Psoas muscle (tissue), 2 donors: Measurements from ENCODE around the genes SLC18B1 and SGK1.

DNA sequence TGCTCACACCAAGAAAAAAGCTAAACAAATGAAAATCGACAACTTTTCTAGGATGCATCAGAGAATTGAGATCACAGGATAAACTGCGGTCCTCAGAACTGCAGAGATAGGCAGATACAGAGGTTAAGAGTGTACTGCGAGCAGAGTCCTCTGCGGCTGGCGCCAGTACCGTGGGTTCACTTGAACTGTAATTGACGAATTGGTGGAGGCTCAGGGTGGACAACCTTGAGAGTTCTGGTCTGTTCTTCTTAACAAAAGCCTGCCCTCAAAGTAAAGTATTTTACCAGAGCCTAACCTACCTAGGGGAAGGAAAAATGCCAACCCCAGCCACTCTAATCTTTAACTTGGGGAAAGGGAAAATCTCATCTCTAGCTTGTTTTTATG, 2.4 kb upstream of the VNN1 start:
- PRO-cap, 2 experiments = no peak in any of the 2 experiments

DNA sequence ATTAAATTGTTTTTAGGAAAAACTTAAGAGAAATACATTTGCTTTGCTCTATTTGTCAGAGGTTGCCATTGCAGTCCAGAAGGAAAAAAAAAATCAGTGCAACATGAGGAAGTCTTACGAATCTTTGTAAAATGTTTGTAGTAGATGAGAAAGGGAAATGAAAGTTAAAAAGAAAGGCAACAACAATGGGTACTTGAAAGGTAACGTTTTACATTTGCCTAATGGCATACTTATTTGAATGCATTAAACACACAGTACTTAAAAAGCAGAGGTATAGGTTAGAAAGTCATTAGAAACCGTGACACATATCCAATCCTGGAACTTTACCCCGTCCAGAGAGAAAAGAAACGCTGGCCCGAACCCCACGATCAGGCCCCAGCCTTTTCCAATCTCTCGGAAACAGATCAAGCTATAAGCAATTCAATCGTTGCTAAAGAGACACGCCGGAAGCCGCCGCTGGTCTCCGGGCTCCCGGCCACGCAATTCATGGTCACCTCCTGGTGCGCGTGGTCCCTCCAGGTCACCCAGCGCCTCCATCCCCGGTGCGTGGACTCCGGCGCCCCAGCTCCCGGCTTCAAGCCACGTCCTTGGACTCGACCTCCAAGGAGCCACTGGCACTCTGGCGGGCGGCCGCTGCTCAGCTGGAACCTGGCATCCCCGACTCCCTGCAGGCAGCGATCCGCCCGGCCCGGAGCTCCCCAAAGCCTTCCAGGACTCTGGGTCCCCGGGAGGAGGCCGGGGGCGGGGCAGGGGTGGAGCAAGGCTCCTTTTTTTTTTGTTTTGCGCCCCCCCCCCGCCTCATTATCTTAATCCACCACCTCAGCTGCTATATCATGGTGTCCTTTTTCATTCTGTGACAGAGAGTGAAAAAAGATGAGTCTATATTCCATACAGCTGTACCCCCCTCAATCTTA, at the start of gene SLC18B1:
TSS of gene SLC18B1 (minus strand) at position 718 of the 914 bp plus-strand sequence.
- PRO-cap, 2 experiments = no peak in any of the 2 experiments

GRCh38 chr6:132798834-132799464, 512 bp upstream of the SLC18B1 start:
- PRO-cap, 2 experiments = no peak in any of the 2 experiments

- PRO-cap, 2 experiments = no peak in any of the 2 experiments
Observed at GRCh38 chr6:132960747-132961065, 146.3 kb downstream of the RPS12 start.

DNA sequence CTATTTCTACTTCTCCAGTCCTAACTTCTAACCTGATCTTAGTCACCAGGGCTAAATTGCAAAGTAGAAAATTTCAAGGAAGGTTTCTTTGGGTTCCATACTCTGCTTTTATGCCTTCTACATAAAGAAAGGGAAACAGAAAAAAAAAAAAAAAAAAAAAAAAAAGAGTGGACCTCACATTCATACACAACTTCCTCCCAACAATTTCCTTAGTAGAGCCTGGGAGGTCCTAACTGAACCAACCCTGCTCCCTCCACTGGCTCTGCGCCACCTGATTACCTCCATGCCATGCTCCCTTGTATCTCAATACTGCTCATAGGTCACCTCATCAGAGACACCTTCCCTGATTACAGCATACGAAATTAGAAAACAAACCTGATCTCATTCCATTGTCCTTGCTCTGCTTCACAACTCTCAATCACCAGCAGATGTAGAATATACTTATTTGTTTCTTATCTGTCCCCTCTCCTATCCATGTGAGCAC, 134.3 kb upstream of the EYA4 start:
- PRO-cap, 2 experiments = no peak in any of the 2 experiments

- PRO-cap, 2 experiments = no peak in any of the 2 experiments
Observed at GRCh38 chr6:133165502-133165734, 75.7 kb upstream of the EYA4 start.

DNA sequence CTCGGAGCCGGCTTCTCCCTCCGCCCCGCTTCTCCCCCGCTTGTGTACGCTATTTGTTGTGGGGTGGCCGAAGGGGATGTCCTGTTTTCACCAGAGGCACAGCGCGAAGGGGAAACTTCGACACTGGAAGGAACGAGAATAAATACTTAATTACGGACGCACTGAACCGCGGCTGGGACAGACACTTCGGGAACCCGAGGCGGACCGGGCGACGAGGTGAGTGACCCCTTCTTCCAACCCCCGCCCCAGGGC, 303 bp downstream of the EYA4 start:
- PRO-cap, 2 experiments = no peak in any of the 2 experiments

DNA sequence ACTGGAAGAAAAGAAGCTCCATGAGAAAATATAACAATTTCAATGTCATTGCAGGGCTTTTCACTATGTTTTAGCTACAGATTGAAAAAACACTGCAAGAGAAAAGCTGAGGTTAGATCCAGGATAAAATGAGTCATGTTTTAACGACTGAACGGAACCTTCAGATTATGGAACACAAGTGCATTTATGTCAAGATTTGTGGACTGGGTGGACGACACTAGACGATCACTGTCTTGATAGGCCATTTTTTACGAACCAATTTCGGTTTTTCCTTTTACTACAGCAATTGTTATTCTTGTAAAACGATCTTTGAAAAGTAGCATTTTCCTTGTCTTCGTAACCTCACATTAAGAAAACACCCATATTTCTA, 294.3 kb upstream of the TCF21 start:
- PRO-cap, 2 experiments = no peak in any of the 2 experiments

DNA sequence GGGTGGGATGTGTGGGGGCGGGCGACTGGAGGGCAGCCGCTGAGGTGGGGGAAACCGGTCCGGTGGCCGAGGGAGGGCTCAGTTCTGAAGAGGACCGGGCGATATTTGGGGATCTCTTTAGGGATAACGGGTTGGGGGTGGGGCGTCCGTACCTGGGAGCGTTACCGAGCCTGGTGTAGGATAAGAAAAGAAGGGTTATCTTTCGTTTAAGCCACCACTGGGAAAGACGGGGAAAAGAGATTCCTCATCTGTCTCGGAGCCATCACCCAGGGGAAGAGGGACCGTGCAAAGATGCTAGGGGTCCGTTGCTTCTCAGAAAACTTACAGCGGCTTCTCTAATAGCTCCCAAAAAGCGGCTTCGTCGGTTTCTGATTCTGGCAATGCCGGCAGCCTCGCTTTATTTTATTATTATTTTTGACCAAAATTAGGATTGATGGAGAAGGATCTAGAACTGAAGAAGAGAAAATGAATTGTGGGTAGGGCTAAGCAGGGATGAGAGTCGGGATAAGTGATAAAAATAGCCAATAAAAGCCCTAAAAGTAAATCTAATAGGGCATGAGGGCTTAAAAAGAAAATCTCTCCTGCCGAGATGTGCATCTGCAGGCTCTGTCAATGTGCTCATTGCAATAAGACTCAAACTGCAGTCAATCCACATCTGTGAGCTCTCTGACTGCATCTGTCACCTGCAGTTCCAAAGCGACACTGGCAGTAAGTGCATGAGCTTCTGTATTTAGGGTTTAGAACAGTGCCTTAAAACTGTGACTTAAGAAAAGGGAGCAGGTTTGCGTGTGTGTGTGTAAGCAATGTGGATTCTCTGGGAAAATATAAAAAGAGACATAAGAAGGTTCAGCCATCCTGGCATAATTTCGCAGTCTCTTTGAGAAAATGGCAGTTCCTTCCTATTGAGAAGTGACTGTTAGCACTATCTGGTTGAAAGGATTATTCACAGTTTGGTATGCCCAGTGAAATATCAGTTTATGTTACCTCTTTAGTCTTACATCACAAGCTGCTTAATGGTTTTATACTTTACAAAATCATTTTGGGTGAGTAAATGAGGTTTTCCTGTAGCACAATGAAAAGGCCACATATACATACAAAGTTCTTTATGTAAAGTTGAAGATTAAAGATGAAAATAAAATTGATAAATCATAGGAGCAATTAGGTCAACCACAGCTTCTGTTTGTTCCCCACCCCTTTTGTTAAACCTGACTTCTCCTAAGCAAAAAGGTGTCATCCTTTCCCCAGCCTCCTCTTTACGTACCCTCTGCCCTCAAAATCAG, 956 bp downstream of the TBPL1 start:
- PRO-cap, 2 experiments = no peak in any of the 2 experiments

- PRO-cap, 2 experiments = peak in 1 of 2 experiments; most common plus-strand start chr6:134178422 (in 1); most common minus-strand start chr6:134178331 (in 1)
Observed at GRCh38 chr6:134177998-134179133, 125.9 kb upstream of the SLC2A12 start.

GRCh38 chr6:134317345-134318276, at the start of gene SGK1:
Gene SGK1, minus strand, starts transcription at chr6:134318112.
- PRO-cap, 2 experiments = no peak in any of the 2 experiments

DNA sequence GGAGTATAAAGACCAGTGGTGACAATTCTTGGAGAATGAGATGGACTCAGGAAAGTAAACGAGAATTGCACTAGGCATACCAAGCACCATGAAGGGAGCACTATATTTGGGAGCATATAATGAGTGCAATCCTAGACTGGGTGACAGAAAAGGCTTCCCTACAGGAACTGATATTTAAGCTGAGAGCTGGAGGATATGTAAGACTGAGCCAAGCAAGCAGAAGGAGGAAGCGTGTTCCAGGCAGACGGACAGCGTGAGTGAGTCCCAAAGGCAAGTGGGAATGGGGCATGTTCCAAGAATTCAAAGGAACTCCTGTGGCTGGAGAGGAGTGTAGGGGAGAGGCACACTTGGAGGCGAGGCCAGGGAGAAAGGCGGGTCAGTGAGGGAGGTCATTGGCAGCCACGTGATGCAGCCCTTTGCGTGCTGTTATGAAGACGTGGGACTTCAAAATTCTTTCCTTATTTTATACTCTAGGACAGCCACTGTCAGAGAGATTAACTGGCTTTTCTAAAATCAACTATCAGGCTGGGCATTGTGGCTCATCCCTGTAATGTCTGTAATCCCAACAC, 27.9 kb upstream of the SGK1 start:
- PRO-cap, 2 experiments = no peak in any of the 2 experiments

GRCh38 chr6:134420554-134421409, 102.9 kb upstream of the SGK1 start:
- PRO-cap, 2 experiments = no peak in any of the 2 experiments

GRCh38 chr6:134491420-134491943, 173.6 kb upstream of the SGK1 start:
- PRO-cap, 2 experiments = no peak in any of the 2 experiments

DNA sequence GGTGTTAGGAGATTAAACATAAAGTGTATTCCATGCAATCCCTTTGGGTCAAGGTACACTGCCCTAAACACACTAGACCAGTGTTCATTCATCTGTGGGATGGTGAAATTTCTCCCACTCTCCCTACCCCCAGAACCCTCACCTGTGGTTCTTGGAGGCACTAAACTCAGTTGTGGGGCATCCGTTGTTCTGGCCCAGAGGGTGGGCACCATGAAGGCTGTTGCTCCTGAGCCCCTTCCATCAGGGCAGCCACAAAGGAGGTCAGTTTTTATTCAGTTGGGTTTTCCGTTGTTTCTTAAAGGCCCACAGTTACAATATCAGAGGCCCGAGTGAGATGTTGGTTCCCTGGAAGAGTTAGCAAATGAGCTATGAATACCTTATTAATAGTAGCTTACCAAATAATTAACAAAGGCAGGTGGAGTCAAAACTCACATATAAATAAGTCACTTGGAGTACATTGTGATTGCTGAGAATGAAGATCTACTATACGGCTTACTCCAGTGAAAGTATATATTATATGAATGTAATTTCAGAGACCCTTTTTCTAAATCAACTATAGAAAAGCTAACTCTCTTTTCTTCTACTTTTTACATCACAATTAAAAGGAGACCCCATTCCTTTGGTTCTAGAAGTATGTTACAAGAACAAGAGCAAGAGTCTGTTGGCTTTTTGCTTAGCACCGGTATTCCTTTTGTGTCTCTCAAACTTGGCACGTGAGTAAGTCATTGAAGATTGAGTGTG, 205.4 kb upstream of the SGK1 start:
- PRO-cap, 2 experiments = no peak in any of the 2 experiments

DNA sequence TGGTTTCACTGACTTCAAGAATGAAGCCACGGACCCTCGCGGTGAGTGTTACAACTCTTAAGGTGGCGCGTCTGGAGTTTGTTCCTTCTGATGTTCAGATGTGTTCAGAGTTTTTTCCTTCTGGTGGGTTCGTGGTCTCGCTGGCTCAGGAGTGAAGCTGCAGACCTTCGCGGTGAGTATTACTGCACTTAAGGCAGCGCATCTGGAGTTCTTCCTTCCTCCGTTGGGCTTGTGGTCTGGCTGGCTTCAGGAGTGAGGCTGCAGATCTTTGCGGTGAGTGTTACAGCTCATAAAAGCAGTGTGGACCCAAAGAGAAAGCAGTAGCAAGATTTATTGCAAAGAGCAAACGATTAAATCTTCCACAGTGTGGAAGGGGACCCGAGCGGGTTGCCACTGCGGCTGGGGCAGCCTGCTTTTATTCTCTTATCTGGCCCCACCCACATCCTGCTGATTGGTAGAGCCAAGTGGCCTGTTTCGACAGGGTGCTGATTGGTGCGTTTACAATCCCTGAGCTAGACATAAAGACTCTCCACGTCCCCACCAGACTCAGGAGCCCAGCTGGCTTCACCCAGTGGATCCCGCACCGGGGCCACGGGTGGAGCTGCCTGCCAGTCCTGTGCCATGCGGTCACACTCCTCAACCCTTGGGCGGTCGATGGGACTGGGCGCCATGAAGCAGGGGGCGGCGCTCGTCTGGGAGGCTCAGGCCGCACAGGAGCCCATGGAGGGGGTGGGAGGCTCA, 315.2 kb upstream of the SGK1 start:
- PRO-cap, 2 experiments = no peak in any of the 2 experiments

GRCh38 chr6:134673219-134673717, 276.6 kb downstream of the ALDH8A1 start:
- PRO-cap, 2 experiments = no peak in any of the 2 experiments

- PRO-cap, 2 experiments = no peak in any of the 2 experiments
Observed at GRCh38 chr6:134830009-134830681, 119.8 kb downstream of the ALDH8A1 start.

- PRO-cap, 2 experiments = no peak in any of the 2 experiments
Observed at GRCh38 chr6:135270590-135271698, 89.8 kb downstream of the MYB start.

DNA sequence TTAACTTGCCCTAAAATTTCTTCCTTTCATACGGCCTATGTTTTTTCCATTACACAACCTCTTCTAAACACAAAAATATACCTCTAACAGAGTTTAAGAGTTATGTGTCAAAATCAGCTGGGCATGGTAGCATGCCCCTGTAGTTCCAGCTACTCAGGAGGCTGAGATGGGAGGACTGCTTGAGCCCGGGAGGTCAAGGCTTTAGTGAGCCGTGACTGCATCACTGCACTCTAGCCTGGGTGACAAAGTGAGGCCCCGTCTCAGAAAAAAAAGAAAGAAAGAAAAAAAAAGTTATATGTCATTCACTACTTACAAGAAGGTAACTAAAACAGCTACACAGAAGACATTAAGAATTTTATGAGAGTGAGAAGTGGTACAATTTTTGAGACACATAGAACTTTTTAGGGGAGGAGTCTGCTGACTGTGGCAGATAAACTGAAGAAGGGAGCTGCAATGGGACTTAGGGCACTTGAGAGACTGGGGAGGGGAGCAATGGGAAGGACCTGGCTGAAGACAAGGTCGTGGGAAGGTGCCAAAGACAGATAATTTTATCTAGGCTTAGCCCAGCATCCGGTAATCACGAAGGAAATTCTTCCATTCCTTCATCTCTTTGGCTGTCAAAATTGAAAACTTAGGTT, 140.0 kb downstream of the MYB start:
- PRO-cap, 2 experiments = no peak in any of the 2 experiments